ENCODE data around the genes SMIM24 and FZR1.

DNA sequence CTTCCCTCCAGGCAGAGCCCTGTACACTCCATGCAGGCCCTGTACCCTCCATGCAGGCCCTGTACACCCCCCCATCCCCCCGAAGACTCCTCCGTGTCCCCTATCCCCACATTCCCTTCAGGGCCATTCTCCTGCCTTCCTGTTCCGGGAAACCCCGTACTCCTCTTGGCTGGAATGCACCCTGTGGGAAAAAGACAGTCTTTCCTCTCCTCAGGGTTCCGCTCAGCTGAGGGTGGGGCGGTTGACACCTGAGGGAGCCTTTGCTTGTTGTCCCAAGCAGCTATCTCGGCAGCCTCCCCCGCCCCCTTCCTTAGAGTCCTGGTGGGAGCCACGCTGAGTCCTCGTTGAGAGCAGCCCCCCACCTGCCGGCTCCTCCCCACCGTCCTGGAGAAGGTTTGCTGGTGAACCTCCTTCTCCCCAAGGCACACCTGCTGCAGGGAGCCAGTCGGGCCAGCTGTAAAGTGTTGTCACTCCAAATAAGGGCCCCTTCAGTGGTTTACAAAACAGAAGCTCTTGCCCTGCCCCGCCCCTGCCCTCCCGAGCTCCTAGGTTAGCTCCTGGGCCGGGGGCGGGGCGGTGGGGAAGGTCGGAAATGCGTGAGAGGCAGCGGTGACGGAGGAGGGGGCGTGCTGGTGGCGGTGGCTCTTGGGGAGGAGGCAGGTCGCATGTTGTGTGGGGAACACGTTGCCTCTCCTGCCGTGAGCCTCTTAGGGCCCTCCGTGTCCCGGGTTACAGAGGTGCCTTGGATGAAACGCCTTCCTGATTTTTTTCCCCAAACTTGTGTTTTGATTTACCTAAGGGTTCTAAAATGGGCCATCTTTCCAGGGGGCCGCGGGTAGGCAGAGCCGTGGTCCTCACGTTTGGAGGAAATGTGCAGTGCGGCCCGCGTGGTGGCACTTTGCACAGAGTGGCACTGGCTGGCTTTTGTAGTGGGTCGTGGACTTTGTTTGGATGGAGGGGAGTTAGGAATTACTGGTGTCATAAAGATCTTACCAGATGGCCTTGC is 1.6 kb downstream of the GNA11 start:
- RRBS, 2 experiments, result no CpG with 5 or more reads among the region's 38 CpGs

DNA sequence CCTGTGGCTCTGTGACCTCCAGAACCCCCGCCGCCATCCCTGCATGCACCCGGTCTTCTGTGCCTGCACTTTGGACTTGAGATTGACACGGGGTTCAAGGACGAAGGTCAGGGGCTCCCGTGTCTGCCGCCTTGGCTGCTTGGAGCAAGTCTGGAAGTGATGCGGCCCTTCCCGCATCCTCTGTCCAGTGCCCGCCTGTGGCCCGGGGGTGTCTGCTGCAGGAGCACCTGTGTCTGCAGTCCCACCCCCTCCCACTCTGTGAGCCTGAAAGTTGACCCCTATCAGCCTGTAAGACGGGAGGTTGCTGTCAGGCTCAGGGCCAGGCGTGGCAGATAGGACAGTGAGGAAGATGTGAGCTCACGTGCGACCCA is 2.3 kb downstream of the GNA11 start:
- RRBS, 2 experiments, result no CpG with 5 or more reads among the region's 15 CpGs

DNA sequence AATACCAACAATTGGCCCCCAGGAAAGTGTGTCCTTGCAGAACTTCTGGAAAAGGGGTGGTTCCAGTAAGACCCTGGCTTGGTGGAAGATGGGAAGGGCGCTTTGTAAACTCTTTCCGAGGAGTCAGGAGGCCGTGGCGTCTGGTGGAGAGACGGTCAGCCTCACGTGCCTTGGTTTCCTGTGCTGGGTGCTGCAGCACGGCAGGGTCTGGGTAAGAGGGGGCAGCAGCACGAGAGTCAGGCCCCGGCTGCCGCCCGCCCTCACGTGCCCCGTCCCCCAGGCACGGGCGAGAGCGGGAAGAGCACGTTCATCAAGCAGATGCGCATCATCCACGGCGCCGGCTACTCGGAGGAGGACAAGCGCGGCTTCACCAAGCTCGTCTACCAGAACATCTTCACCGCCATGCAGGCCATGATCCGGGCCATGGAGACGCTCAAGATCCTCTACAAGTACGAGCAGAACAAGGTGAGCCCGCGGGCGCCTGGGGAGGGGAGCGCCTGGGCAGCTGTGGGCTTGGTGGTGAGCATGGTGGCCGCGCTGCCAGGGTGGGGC is 15.8 kb downstream of the GNA11 start:
- RRBS, 2 experiments, result 96 to 99% methylated on average over 9 of the region's 35 CpGs

- RRBS, 2 experiments, result no CpG with 5 or more reads among the region's 6 CpGs
These were observed 1.3 kb downstream of the GNA15 start for GRCh38 chr19:3137214-3137545.

DNA sequence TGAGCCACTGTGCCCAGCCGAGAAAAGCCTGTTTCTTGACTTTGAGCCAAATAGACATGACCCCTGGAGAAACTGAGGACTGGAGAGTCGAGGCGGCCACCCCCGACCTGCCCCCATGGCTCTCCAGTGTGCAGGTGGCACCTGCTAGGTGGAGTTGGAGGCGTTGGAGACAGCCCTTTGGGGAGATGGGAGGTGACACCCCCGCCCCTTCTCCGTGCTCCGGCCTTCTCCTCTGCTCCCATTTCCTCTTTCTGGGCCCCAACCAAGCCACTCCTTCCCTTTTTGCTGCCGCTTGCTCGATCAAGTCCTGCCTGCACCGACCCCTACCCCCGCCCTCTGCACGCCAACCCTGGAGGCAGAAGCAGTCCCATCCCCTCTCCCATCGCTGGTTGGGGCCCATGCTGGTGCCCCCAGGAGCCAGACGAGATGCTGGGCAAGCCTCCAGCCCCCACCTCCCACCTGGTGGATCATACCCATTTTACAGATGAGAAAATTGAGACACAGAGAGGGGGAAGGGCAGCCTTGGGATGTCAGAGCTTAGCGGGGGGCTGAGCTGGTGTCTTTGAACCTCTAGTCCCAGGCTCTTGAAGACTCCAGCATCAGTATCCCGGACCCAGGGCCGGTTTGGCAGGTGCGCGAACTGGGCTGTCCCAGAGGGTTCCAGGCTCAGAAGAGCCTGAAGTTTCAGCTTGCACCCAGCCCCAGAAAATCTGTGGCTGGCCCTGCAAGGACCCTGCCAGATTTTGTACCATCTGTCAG is 10.2 kb downstream of the GNA15 start:
- RRBS, 2 experiments, result no CpG with 5 or more reads among the region's 20 CpGs

- RRBS, 2 experiments, result 73 to 78% methylated on average over 5 of the region's 48 CpGs
These were observed 7.9 kb downstream of the NCLN start for GRCh38 chr19:3193279-3194380.

- RRBS, 2 experiments, result 88 to 91% methylated on average over 4 of the region's 16 CpGs
These were observed 15.8 kb upstream of the CELF5 start for GRCh38 chr19:3208644-3209025.

DNA sequence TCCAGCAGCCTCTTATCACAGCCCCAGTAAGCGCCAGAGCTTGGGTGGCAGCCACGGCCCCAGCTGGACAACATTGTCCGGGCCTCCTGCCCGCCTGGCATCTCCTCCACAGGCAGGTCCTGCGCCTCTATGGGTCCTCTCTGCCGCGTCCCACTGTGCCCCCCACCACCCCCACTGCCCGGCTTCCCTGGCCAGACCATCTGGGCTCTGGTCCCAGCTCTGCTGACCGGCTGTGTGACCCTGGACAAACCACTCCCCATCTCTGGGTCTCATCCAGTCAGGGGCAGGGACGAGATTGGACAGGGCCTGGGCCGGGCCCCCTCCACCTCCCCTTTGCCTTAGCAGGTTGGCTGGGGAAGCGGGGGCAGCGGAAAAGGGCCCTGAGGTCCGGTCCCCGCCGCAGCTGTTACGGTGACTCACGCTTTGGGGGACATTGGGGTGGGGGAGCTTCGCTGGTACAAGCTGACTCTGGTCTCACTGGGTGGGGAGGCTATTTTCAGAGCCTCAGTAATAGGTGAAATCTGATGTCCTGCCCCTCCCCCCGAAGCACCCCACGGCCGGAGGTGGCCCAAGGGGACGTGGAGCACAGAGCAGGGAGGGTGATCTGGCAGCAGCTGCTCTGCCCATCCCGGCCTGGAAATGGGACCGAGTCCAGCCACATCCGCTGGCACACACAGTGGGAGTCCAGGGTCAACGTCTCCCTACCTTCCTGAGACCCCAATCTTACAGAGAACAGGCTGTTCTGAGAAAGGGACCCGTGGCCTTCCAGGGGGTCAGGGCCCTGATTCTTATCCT is 9.0 kb downstream of the NFIC start:
- RRBS, 2 experiments, result 2 to 39% methylated on average over 13 of the region's 28 CpGs

- RRBS, 2 experiments, result 9 to 34% methylated on average over 31 of the region's 61 CpGs
These were observed 37.4 kb downstream of the NFIC start for GRCh38 chr19:3403544-3404507.

DNA sequence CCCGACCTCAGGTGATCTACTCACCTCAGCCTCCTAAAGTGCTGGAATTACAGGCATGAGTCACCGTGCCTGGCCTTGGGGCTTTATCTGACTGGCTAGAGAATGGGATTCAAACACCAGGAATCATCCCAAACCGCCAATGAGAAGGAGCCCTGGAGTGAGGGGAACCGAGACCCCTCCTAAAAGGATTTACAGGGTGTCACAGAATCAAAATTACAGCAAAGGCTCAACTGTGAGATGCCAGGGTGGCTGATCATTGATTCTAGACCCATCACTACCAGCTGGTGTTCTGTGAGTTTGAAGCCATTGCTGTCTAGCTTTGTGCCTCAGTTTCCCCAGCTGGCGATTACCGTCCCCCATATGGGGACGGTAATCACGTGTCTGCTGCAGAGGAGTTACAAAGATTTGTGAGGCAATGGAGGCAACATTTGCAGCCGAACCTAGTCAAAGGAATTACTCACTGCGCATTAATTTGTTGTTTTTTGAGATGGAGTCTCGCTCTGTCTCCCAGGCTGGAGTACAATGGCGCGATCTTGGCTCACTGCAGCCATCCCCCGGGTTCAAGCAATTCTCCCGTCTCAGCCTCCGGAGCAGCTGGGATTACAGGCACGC is 46.9 kb downstream of the NFIC start:
- RRBS, 2 experiments, result no CpG with 5 or more reads among the region's 17 CpGs

GRCh38 chr19:3433239-3433891 is 47.0 kb downstream of the SMIM24 start:
- RRBS, 2 experiments, result no CpG with 5 or more reads among the region's 15 CpGs

DNA sequence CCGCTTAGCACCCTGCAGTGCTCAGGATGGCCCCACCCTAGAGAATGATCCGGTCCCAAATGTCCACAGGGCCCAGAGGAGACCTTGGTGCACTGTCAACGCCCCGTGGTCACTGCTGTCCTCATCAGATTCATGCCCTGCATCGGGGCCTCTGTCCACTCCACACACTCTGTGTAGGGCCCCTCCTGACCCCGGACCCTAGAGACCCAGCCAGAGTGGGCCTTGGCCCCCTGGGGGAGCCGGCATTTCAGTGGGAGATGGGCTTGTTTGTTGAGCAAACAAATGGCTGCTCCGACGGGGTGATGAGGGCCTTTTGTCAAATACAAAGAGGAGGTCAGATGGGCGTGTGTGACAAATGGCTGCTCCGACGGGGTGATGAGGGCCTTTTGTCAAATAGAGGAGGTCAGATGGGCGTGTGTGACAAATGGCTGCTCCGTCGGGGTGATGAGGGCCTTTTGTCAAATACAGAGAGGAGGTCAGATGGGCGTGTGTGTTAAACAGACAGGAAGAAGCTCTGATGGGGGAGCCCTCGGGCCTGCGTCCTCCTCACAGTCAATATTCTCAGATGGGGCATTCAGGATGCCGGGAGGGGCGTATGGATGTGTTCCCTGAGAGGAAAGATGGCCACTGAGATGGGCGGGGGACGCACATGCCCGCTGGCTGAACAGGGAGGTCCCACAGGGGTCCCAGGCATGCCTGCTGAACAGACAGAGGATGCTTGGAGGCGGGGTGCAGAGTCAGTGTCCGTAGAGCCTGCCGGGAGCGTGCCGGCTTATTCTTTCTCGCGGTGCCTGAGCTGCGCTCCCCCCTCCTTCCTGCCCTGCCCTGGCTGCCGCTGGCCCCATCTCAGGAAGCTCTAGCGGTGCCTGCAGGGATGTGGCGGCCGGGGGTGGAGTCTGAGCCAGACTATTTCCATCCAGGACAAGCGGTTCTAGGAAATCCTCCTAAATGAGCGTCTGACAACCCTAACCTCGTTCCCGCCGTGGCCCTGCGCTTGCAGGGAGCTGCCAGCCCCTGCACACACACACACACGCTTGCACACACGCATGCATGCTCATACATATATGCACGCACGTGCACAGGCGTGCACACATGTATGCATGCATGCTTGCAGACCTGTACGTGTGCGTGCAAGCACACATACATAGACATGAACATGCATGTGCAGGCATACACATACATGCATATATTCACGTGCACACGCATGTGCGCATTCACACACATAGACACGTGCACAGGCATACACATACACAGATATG is 36.1 kb downstream of the SMIM24 start:
- RRBS, 2 experiments, result no CpG with 5 or more reads among the region's 52 CpGs

DNA sequence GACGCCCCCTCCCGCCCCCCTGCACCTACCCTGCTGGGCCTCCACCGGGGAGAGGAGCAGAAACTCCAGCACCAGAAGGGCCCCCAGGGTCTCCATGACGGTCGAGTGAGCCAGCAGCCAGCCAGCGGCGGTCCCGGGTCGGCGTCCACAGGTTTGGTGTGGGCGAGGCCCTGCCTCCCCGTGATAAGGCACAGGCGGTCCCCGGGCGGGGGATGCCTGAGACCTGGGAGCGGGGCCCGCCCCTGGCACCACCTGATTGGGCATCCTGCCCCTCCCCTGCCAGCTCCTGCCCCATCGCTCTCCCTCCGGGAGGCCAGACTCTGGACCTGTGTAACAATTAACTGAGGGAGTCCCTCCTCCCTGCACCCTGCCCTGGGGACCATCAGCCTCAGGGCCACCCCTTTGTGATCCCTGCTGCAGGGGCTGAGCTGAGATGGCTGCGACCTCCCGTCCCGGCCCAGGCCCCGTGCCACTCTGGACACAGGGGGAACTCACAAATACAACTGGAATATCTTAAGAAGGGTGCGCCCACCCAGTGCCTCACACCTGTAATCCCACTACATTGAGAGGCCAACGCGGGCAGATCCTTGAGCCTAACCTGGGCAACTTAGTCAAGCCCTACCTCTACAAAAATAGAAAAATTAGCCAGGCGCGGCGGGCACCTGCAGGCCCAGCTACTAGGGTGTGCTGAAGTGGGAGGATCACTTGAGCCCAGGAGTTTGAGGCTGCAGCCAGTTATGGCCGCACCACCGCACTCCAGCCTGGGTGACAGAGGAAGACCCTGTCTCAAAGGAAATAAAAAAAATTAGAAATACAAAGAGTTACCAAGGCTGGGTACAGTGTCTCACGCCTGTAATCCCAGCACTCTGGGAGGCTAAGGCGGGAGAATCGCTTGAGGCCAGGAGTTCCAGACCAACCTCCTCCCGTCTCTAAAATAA is at the start of gene SMIM24:
Gene SMIM24 (minus strand): TSS at position 158 of the 938 bp plus-strand sequence.
- RRBS, 2 experiments, result 56 to 65% methylated on average over 13 to 15 of the region's 35 CpGs

DNA sequence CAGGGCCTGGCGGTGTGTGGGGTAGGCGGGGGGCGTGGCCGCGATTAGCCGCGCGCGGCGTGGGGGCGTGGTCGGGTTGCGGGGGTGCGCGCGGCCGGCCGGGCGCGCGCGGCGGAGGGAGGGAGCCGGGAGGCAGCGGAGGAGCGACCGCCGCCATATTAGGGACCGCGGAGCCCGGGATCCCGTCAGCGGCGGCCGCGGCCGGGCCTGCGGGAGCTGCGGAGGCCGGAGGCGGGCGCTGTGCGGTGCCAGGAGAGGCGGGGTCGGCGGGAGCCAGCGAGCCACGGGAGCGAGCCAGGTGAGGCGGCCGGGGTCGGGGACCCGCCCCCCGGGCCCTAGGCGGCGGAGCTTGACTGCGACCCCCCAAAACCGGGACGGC is at the start of gene FZR1:
Gene FZR1 (plus strand): TSS at position 135 of the 379 bp plus-strand sequence.
- RRBS, 2 experiments, result 1 to 4% methylated on average over 24 of the region's 59 CpGs

DNA sequence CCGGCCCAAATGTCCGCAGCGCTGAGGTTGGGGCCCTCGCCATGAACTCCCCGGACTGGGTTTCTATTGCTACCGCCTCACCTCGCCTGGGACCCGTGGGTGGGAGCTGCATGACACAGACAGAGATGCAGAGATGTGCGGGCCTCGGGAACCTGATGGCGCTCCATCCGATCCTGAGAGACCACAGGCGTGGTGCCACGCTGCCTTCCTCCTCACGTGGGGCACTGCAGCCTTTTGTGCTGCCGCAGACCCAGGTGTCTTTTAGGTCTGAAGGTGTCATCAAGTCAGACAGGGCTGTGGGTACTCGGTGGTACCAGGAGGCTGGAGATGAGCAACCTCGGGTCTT is 4.8 kb downstream of the FZR1 start:
- RRBS, 2 experiments, result 96 to 98% methylated on average over 5 of the region's 18 CpGs

- RRBS, 2 experiments, result no CpG with 5 or more reads among the region's 21 CpGs
These were observed 10.0 kb upstream of the TEKTIP1 start for GRCh38 chr19:3528856-3529554.

- RRBS, 2 experiments, result 67 to 83% methylated on average over 3 of the region's 22 CpGs
These were observed 1.8 kb upstream of the TEKTIP1 start for GRCh38 chr19:3537047-3537775.

DNA sequence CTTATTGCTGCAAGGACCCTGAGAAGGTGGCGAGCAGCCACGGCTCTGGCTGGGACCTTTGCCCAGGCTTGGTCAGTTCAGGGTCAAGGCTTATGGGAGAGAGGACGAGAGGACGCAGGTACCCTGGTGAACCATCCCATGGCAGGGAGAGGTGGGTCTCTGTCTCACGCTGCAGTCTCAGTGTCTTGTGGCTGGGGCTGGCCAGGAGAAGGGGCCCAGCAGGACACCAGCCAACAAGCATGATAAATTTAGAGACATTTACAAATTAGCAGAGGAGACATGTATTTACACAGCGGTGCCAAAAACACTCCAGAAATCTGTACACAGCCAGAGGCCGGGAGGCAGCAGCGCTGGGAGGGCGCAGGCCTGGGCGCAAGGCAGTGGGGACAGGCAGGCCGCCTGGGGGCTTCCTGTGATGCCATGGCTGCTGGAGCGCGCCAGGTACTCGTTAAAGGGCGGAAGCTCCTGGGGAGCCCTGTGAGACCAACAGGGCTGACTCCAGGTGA is 7.0 kb upstream of the TBXA2R start:
- RRBS, 2 experiments, result no CpG with 5 or more reads among the region's 15 CpGs

DNA sequence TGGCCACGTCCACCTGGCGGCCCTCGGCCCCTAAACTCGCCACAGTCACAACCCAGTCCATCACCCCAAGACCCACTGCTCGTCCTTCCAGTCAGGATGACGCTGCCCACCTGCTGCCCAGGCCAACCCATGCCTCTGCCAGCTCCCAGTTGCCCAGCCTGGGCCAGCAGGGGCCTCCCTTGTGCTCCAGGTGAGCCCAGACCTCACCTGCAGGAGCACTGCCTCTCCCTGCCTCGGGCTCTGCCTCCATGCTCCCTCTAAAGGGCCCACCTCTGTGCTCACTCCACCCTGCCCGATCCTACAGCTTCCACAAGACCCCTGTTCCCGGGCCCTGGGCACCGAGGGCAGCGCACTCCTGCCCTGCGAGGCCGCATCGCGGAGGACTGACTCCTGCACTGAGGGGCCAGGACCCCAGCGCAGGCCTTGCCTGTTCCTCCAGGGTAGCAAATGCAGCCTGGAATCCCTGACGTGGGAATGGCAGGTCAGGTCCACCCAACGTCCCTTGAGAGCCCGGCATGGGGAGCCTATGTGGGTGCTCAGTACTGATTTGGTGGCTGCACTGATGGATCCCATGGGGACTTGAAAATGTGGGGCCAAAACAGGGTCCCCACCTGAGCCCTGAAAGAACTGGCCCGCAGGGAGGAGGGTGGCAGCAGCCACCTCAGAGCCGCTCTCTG is 8.1 kb upstream of the CACTIN start:
- RRBS, 2 experiments, result no CpG with 5 or more reads among the region's 21 CpGs

DNA sequence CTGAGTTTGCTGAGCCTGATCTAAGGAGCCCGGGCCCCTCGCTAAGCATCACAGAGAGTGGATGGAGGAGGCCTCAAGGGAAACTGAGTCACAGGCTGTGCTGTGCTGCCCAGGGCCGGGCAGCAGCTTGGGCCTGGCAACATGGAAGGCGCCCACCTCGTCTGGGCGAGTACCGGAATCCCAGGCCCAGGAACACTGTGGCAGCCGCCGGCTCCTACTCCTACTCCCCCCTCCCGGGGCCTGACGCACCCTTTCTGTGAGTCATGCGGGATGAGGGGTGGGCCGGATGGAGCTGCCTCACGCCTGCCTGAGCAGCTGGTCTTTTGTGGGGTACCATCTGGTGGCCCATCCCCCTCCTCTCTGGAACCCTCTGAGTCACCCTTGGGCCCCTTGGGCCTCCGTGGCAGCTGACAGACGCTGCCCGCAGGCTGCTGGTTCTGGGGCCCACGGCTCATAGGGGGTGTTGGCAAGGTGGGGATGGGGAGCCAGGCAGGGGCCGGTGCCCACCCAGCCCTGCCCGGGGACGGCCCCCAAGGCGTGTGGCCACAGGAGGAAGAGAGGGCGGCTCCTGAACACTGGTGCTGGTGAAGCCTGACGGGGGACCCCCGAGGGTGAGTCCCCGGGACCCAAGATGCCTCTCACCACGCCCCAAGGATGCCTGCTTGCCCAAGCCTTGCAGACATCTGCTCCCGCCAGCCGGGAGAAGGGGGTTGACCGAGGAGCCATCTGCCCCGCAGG is 29.2 kb upstream of the CACTIN start:
- RRBS, 2 experiments, result 78 to 84% methylated on average over 20 to 21 of the region's 31 CpGs

Data from Panc1 (cell line).